Endothelial cell (in vitro differentiated cells): ENCODE measurements around a stretch of chr1.

- PRO-cap, result no peak
Measured at GRCh38 chr1:200729903-200730173, 8.9 kb upstream of the CAMSAP2 start.

DNA sequence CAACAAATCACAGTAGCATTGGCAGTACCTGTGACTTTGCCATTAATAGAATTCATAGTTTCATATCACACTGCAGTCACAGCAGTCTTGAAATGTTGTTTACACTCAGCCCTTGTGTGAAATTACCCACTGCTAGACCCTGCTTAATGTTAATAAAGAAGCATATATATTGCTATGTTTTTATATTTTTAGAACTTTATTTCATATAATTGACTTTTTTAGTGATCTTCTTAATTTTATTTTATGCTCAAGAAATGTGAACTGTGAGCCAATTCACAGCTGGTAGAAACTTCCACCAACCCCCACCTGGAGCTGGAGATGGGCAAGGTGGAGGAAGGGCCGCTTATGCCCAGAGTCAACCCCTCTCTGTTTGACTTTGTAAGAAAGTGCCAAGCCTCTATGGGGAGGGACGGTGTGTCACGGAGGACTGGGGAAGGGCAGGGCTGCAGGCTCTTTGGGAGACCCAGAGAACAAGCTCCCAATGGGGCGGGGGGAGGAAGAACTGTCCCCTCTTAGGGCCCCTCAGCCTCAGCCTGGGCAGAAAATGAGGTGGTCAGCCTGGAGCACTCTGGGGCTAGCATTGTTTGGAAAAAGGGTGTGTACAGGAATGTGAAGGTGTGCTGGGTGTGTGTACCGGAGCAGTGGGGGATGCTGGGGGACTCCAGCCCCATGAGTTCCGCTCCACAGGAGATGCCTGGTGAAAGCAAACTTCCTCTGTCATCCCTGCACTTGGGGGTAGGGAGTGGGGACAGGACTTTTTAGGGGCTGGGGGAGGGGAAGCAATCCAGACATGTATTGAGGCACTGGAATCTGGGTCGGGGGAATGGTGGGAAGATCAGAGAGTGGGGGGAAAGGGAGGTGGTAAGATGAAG lies 1.4 kb upstream of the INAVA start:
- PRO-cap, result no peak

GRCh38 chr1:200895777-200896497 lies 1.2 kb downstream of the INAVA start:
- PRO-cap, result no peak

GRCh38 chr1:200902502-200903252 lies 8.0 kb downstream of the INAVA start:
- PRO-cap, result no peak

- PRO-cap, result no peak
Measured at GRCh38 chr1:200969985-200970465, 53.5 kb downstream of the KIF21B start.

DNA sequence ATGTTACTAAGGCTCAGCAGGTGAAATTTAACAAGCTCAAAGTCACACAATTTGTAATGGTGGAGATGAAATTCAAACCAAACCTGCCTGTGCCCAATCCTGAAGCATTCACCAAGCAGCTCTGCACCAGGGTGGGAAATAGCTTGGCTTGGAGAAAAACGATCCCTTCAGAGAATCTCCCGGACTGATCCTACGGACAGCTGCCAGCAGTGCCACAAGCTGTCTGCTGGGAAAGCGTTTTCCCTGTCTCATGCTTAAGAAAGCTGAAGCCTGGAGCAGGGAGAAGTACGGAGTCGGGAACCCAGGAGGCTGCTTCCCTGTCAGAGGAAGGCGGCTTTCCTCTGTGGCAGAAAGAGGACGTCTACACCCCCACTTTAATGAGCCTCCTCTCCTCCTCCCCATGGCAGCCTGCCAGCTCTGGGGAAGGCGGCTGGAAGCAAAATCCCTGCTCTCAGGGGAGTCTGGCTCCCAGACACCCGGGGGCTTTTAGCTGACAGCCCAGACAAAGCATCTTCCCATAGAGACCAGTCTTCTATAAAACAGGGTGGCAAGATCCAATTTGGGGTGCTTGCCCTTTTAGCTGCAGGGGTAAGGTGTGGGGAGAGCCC lies 7.3 kb downstream of the KIF21B start:
- PRO-cap, result no peak

DNA sequence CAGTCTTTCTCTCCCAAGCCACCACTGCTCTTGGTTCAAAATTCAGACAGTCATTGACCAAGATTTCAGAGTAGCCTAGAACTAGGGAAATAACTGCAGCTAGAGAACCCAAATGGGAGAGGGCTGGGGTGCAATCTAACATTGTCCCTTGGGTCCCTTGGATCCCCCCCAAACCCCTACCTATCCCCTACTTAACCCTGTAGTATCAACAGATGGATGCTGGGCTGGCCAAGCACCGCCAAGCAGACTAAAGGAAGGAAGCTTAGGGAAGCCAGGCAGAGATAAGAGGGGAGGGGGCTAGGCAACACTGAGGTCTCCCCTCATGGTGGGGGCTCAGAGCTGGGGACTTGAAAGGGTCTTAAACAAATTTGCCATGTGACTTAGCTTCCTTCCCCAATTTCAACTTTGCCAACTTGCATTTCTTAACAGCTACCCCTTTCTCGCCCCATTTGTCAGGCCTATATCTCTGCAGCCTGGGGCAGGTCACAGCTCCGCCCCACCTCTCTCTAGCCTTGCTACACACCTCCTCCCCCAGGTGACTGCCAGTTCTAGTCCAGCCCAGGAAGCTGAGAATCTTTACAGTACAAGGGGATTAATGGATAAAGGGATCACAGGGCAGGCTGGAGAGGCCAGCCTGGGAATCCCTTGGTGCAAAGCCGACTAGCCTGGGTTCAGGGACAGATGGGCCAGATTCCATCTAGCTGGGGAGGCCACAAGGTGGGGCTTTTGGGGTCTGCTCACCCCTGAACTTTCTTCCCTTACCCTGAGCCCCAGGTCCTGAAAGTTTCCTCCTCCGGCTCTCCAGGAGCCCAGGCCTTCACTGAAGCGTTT lies 3.4 kb downstream of the KIF21B start:
- PRO-cap, result no peak

DNA sequence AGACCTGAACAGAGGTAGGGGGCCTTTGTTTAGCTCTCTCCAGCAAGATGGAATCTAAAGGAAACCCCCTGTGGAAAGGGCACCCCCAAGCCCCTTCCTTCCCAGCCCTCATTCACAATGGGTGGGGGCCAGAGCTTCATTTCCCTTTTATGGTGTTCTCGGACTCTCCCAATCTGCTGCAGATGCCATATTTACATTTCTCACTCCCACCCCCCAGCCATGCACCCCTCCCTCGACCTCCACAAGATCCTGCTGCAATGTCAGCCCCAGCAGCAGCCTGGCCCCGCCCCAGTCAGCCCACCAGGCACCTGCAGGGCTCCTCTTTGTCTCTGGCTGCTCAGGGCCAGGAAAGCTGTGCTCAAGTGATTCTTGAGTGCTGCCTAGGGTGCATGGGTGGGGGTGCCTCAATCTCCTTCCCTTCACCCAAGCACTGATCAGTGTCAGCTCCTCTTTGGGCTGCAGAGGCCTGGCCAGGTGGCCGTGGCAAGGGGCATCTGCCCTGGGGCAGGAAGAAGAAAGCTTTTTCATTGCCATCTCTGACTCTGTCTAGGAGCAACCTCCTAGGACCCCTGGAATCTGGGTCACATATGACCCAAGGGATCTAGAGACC lies 1.7 kb downstream of the KIF21B start:
- PRO-cap, result no peak

DNA sequence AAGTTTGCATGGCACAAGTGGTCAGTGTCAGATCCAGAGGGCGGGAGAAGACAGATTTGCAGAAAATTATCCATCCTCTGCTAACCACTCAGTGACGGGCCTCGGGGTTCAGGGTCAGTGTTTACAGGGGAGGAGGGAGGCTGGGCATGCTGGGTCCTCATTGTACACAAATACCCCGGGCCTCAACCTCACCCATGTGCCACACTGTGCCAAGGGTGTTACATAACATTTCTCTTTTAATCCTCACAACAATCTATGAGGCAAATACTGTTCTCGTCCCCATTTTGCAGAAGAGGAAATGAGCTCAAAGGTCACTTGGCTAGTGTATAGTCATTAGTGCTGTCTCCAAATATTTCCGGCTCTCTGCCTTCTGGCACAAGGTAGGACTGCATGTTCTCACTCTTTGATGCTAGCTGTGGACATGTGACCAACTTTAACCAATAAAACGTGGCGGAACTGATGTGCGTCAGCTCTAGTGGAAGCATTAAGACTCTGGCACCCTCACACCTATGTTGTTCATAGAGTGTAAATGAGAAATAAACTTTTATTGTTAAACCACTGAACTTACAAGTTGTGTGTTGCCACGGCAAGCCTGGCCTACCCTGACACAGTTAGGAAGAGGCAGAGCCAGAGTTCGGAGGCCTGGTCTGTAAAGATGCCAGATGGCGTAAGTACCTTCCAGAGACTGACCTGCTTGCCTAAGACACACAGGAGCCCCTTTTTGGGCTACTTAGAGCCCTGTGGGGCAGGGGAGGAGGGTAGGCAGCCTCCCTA lies 4.9 kb upstream of the KIF21B start:
- PRO-cap, result no peak

DNA sequence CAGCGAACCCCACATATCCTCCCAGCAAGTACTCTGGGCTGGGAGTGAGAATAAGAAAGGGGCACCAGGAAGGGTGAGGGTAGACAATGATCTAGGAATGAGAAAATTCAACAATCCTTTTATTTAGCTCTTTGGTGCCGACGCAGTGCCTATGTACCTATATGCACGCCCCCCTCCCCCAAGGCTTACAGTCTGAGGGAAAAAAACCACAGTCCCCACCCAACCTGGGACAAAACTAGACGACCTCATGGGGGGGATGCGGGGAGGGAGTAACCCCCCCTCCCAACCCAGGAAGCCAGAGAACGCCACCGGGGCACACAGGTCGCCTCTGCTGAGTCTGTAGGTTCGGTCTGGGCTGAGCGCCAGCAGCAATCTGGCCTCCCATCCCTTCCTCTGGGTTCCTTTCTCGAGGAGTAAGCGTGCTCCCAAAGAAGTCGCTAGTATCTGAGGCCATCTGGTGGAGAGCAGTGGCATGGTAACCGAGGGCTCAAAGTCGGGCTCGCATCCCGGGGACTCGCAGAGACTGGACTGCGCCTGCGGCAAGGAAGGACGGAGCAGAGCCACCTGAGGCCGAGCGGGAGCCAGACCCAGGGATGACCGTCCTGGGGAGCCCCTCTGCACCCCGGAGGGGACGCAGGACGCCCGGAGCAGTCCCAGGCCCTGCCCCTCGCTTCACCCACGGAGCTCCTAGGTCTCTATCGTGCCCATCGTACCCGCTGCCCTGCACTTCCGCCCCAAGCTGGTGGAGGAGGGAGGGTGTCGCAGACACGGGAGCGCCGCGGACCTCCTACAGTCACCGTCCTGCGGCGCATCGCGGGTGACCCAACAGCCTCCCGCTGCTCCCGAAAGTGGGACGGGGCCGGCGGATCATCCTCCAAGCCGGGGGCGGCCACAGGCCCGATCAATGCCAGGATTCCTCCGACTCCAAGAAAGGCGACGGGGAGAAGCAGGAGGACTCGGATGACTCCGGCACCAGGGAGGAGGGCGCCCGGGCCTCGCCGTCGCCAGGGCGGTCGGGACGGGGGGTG lies 1.9 kb upstream of the CACNA1S start:
- PRO-cap, result bidirectional peak, plus-strand start at position 519 of the sequence, minus-strand start at position 415 of the sequence

DNA sequence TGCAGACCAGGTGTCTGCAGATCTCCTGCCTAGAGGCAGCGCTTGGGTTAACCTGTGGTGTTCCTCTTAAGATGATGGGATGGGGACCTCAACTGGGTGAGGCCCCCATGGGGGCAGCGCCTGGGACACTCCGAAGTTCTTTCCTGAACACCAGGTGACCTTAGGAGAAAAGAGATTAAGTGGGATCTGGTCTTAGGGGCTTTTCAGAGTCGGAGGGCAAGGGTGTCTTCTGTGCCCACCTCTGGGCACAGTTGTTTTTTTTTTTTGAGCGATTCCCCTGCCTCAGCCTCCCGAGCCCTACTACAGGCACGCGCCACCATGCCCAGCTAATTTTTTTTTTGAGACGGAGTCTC lies 21.2 kb downstream of the TNNT2 start:
- PRO-cap, result no peak

DNA sequence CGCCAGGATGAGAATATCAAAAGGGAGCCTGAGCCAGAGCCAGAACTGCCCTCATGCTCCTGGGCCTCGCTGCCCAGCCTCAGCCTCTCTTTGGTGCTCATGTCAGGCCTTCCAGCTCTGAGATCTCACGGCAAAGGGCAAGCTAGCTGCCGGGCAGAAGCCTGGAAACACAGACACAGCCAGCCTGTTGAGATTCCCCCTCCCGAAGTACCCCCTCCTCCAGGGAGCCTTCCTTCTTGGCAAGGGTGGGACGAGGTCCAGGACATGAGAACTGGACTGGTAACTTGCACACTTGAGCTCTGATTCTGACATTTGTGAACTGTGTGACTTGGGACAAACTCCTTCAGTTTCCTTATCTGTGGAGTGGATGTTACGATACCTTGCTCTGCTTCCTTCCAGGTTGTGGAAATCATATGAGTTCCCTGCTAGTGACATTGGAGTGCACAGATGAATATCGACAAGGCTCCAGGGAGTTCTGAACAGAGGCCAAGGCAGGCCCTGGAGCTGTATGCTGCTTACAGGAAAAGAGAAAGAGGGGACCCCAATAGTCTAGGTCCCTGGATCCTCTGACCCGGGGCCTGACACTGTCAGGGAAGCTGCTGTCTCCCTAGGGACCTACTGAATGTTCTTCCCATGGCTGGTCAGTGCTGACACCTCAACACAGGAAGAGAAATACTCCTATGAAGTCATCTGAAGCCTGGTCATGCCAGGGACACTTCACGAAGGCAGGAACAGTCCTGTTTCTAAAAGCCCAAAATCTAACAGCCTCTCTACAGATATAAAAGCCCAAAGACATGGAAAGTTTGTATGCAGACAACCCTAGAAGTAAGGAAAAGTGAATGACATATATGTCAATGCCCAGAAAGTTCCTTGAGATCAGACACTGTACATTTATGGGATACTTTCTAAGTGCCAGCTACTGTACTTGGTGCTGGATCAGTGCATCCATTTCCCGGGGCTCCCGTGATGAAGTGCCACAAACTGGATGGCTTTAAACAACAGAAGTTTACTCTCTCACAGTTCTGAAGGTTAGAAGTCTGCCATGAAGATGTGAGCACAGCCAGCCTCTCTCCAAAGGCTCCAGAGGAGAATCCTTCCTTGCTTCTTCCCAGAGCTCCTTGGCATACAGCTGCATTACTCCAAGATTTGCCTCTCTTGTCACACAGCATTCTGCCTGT lies 1.7 kb upstream of the LAD1 start:
- PRO-cap, result no peak

GRCh38 chr1:201429652-201430060 lies 8.1 kb upstream of the TNNI1 start:
- PRO-cap, result no peak

GRCh38 chr1:201448128-201448549 lies 20.8 kb downstream of the PHLDA3 start:
- PRO-cap, result no peak

DNA sequence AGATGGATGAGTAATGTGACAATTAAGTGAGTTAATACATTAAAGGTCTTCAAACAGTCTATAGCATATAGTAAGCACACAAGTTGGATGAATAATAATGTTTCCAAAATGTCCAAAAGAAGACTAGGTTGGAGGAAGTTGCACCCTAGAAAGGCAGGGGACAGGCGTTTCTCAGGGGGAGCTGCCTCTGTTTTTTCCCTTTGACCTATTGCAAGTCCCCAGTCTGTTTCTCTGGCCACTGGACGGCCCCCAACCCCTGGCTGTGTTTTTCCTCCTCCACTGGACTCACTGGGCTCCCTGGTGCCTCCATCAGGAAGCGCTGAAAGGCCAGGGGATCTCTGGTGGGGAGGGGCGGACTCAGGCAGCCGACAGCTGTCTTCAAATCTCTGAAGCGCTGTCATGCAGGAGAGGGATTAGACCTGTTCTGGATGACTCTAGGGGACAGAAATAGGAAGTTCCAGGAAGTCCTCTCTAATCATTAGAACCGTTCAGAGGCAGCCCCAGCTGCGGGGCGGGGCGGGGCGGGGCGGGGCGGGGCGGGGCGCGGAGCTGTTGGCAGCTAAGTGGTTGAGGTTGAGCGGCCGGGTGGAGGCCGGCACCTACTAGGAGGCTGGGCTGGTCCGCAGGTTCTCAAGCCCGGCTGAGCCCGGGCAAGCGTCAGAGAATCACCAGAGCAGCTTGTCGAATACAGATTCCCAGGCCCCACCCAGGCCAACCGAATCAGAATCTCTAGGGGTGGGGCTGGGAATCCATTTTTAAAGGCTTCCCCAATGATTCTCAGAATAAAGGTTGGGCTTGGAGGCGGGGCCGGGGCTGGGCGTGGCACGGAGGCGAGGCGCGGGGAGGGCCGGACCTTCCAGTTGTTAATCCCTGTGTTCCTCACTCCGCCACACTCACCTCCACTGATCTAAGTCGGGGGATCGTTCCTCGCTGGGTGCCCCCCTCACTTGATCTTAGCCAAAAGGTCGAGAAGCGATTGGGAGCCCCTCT lies 11.3 kb upstream of the PHLDA3 start:
- PRO-cap, result bidirectional peak, plus-strand start at position 633 of the sequence, minus-strand start at position 448 of the sequence

DNA sequence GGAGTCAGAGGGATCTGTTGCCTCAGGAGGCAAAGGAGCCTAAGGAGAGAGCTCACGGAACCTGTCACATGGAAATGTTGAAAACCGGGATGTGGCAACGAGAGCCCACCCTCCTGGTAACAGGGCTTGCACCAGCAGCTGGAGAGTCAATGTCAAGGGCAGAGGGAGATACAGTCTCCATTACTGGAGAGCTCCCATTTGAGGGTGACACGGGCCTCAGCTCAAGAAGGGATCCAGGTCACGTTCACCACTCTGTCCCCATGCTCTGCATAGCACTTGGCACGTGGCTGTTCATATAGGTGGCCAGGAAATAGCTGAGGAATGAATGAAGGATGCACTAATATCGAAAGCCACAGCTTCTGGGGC lies 8.5 kb downstream of the CSRP1 start:
- PRO-cap, result no peak

- PRO-cap, result no peak
Measured at GRCh38 chr1:201501989-201502960, 4.6 kb downstream of the CSRP1 start.

DNA sequence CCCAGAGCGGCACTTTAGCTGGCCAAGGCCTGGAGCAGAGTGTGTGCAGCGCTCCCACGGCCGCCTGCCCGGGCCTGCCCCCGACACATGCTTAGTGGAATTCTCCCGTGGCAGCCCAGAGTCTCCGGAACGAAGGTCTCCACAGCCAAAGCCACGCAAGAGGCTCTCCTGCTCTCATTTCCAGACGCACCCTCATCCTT lies 7.7 kb upstream of the NAV1 start:
- PRO-cap, result no peak

DNA sequence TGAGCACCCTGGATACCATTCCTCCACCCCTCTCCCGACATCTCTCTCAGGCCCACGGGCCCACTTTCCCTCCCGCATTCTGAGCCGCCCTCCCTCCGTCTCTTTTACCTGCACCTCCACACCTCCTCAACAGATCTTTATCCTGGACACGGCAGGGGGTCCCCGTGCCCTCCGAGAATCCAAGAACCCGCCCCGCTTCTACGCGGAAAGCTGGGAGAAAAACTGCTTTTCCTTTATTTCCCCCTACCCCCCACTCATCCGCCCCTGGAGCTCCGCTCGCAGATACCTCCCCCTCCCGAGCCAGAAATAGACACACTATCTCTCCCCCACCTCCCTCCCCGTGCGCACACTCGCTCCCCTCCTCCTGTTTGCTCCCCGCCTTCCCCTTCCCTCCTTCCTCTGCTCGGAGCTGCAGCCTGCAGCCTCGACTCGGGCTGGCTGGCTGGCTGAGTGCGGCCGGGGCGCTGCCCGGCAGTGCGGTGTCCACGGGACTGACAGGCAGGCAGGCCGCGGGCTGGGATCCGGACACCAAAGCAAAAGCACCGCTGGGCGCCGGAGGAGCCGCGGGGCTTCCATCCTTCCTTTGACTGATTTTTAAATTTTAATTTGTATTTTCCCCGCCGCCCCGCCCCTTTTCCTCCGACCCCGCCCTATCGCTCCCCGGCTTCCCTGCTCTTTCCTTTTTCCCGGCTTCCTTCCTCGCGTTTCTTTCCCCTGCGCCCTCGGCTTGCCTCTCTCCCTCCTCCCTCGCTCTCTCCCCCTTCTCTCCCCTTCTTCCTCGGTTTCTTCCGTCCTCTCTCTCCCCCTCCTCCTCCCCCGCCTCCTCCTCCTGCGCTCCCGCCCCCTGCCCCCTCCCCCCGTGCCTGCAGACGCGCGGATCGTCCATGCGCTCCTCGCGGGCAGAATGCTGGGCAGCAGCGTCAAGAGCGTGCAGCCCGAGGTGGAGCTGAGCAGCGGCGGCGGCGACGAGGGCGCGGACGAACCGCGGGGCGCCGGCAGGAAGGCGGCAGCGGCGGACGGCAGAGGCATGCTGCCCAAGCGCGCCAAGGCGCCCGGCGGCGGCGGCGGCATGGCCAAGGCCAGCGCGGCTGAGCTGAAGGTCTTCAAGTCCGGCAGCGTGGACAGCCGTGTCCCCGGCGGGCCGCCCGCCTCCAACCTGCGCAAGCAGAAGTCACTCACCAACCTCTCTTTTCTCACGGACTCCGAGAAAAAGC lies 109.2 kb downstream of the NAV1 start:
- PRO-cap, result bidirectional peak, plus-strand start at position 409 of the sequence, minus-strand start at position 202 of the sequence; bidirectional peak, plus-strand start at position 902 of the sequence, minus-strand start at position 493 of the sequence

DNA sequence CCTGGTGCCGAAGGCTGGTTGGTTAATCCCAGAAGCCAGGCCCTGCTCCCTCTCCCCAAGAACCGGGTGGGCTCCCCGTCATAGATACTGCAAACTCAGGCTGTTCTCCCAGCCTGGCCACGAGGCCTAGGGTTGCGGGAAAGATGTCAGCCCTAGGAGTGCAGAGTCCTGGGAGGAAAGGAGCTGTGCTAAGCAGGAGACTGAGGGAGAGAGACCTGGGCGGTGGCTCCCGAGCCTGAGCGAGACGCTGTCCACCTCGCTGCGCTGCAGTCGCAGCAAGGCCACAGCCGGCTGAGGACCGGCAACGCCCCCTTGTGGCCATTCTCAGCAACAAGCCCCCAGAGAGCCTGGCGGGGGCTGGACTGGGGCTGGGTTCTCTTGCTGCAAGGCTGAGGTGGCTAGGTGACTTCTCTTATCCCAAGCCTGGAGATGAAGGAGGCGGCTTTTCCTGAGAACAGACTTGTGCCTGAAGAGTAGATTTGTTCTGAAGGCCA lies 124.8 kb upstream of the IPO9 start:
- PRO-cap, result no peak